LHCN-M2 (cell line): ENCODE results near the genes CDH13 and OSGIN1.

DNA sequence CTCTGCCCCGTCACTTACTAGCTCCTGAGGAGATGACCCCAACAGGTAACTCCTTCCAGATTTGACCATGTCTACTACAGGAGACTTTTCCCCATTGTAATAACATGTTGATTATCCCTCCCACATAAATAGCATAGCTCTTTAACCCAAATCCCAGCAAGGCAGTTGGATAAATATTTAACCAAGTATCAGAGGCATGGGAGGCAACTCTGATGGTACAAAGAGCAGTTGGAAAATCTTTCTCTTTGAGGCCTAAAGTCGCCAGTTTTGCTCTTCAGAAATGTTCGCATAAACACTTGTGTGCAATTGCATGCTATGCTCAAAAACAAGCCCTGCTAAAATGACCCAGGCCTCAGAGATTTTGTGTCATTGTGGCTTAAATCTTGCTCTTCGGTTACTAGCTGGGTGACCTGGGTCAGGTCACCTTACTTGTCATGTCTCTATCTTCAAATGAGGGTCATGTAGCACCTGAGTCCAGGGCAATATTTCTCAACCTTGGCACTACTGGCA lies 48.7 kb downstream of the HSD17B2 start:
- RAMPAGE, long total RNA, result no peak

- RAMPAGE, long total RNA, result no peak
Observed at GRCh38 chr16:82152585-82152865, 17.5 kb downstream of the MPHOSPH6 start.

DNA sequence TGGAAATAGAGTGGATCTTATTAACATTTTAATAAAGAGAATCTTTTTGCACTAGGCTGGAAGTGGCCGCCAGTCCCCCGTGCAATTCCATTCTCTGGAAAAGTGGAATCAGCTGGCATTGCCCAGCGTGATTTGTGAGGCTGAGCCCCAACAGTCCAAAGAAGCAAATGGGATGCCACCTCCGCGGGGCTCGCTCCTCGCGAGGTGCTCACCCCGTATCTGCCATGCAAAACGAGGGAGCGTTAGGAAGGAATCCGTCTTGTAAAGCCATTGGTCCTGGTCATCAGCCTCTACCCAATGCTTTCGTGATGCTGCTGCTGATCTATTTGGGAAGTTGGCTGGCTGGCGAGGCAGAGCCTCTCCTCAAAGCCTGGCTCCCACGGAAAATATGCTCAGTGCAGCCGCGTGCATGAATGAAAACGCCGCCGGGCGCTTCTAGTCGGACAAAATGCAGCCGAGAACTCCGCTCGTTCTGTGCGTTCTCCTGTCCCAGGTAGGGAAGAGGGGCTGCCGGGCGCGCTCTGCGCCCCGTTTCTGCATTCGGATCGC lies at the start of gene CDH13:
TSS of gene CDH13 (plus strand) at position 325 of the 549 bp plus-strand sequence.
- RAMPAGE, long total RNA, result no peak

DNA sequence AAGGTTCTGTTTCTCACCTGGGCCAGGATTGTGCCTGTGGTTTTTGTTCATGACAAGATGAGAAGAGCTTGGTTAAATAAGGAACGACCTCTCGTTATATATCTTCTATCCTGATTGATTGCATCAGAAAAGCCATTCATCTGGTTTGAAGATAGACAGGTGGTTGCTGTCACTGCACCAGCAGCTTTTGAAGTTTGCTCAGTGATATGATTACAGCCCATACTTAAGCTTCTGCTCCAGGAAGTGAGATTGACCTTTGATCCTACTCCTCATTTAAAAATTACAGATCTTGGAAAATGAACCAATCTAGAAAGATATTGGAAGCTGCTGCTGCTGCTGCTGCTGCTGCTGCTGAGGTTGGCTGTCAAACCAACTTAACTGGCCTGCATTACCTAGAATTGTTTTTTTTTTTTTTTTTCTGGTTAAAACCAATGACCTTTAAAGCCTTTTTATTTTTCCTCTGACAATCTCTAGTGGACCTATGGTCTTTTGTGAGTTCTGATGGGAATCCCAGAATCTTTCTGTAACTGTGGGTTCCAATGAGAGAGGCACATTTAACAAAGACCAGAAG lies 25.6 kb downstream of the CDH13 start:
- RAMPAGE, long total RNA, result no peak

DNA sequence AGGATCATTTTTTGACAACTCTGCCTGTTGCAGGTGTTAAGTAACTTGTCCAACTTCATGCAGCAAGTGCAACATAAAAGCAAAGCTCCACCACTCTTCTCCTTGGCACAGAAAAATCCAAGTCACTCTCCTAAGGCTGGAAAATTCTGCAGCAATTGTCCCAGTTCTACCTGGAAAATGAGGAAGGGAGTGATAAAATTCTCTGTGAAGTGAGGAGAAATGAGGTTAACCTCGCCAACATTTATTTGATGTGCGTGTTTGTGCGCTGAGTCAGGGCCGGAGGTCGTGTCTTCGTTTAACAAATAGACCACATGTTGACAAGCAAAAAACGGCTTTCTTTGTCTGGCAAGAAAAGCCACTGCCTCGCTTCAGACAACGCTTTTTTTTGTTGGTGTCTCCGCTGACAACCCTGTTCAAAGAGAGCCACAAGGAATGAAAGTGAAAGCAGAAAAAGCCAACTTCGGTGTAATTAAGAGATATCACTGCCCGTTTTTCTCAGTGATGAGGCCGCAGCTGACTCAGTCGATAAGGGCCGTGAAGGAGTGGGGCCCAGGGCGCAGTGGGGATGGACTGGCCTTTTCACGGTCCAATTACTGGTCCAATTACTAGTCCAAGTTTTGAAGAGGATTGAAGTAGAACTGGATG lies 510.5 kb downstream of the CDH13 start:
- RAMPAGE, long total RNA, result no peak

DNA sequence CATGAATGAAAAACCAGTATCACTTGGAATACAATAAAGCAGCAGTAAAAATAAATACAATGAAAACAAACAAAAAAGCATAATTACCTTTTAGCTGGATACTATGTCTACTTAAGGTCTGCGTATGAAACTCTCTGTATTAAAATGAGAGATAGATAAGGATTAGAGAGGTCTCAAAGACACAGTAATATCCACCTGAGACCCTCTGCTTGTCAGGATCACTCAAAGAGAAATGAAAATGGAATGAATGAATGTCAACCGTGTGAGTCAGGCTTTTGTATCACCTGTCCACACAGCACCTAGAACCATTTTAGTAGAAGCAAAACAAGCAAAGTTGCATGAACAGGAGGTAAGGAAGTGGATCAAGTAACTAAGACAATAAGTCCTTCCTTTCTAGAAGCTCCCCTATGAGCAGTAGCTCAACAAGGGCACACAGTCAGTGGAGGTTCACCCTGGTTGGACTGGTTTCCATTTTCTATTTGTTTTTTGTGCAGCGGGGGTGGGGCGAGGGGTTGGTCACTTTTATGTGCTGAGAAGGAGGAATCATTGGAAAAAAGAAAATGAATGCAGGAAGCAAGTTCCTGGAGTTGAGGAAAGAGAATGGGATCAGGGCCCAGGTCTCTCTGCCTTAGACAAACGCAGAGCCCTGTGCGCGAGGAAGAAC lies 4.1 kb upstream of the HSBP1 start:
- RAMPAGE, long total RNA, result no peak

GRCh38 chr16:83953005-83954014 lies at the start of gene OSGIN1:
Gene OSGIN1, plus strand, starts transcription at chr16:83953240.
- RAMPAGE, long total RNA, result no peak

- RAMPAGE, long total RNA, result no peak
Observed at GRCh38 chr16:84283183-84283962, 11.3 kb upstream of the WFDC1 start.

DNA sequence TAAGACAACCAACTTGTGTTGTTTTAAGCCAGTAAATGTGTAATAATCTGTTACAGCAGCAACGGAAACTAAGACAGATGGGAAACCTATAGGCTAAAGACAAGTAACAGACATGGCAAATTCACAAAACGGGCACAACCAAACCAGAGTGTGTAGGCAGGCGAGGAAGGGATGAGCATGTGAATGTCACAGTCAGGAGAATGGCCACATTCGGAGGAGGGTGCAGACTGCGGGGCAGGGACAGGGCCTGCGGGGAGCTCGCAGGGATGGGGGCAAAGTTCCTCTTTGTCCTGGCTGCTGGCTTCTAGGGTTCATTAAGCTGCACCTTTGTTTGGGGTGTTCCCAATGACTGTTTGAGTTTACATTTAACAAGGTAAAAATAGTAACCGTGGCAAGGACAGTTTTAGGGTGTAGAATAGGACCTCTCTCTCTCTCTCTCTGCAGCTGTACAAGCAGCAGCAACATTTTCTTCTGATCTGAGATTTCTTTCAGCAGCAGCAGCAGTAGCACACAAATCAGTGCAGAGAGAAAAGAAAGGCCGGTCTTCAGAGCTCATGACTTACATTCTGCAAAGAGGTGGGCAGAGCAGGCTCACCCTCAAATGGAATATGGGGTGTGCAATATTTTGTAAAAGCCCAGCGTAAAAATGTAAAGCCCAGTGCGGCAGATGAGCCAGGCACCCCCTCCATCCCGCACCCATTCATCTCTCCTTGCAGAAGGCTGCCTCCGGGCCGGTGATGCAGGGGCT lies 18.1 kb upstream of the ATP2C2 start:
- RAMPAGE, long total RNA, result no peak

GRCh38 chr16:84507209-84507811 lies 2.9 kb upstream of the MEAK7 start:
- RAMPAGE, long total RNA, result no peak

- RAMPAGE, long total RNA, result no peak
Observed at GRCh38 chr16:84535196-84536235, 31.1 kb upstream of the MEAK7 start.

DNA sequence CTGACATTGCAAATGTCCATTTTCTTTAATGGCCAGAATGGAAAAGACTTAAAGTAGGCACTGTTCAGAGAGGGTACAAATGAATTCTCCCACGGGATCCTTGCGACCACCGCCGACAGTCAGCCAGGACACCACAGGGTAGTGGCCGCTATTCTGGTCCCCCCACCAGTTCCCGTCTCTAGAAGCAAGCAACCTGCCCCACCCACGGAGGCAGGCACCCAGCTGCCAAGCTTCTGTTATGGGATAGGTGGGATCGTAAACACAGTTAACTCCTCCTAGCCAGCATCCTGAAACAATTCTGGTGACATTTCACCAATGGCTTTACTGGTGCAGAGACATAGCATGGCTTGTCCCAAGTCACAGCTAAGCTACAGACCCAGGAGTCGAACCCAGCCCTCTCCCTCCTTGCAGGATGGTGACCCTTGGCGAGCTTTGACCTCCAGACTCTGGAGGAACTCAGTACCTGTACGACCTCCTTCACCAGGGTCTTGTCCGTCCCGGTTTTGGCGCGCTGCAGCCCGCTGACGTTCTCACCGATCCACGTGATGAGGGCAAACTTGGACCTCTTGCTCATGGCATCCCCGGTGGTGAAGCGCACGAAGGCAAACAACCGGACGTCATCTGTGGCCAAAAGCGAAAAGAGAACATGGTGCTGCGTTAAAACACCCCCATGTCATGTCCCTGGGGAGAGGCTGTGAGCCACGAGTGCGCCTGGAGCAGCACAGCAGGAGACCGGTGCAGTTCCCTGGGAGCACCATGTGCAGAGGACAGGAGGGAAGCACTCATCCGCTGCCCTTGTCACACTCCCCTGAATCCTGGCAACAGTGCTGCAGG lies 28.0 kb downstream of the COTL1 start:
- RAMPAGE, long total RNA, result no peak

GRCh38 chr16:84614744-84616014 lies 2.7 kb downstream of the COTL1 start:
- RAMPAGE, long total RNA, result no peak

DNA sequence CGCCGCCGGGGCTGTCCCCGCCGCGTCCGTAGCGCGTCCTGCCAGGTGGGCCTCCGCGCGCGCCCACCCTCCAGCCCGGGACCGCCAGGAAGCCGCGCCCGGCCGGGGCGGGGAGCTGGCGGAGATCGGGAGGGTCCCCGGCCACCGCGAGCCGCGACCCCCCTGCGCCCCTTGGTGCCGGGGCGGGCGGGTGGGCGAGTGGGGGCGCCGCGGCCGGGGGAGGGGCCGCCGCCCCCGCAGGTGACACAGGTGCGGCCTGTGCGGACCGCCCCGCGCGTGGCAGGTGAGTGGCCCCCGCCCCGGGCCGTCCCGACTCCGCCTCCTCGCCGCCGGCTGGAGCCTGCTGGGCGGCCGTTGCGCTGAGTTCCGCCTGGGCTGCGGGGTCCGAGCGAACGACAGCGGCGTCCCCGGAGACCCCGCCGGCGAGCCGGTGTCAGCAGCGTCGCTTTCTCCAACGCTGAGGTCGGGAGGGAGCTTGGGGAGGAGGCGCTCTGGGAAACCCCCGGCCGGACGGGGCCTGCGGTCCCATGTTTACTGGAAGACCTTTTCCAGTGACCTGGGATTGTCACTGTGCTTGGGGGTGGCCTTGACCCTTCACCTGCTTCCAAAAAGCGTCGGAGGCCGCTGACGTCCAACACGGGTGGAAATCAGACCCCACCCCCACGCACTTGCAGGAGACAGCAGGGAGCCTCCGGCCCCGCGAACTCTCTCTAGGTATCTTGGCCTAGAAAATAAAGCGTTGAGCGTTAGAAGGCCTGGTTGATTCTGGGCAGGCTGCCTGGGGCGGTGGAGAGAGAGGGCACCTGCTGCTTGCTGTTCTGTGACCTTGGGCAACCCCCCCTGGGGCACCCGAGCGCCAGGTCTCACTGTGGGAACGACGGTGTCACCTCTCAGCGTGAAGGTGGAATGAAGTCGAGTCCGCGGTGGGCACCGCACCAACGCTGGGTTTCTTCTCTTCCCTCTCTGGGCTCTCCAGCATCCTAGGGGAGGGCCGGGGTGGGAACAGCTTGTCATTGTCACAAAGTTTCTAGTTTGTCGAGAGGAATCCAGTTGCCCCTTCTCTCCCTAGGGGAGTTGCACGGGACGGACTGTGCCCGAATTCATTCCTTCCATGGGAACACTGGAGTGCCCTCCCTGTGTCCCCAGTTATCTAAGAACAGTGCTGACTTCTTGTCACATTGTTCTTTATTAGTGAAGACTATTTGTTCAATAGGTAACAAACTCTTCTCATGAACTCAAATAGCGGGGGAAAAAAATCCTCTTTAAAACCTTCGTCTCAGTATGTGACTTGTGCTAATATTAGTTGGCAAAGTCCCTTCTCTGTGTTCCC lies 759 bp downstream of the KLHL36 start:
- RAMPAGE, long total RNA, result no peak

DNA sequence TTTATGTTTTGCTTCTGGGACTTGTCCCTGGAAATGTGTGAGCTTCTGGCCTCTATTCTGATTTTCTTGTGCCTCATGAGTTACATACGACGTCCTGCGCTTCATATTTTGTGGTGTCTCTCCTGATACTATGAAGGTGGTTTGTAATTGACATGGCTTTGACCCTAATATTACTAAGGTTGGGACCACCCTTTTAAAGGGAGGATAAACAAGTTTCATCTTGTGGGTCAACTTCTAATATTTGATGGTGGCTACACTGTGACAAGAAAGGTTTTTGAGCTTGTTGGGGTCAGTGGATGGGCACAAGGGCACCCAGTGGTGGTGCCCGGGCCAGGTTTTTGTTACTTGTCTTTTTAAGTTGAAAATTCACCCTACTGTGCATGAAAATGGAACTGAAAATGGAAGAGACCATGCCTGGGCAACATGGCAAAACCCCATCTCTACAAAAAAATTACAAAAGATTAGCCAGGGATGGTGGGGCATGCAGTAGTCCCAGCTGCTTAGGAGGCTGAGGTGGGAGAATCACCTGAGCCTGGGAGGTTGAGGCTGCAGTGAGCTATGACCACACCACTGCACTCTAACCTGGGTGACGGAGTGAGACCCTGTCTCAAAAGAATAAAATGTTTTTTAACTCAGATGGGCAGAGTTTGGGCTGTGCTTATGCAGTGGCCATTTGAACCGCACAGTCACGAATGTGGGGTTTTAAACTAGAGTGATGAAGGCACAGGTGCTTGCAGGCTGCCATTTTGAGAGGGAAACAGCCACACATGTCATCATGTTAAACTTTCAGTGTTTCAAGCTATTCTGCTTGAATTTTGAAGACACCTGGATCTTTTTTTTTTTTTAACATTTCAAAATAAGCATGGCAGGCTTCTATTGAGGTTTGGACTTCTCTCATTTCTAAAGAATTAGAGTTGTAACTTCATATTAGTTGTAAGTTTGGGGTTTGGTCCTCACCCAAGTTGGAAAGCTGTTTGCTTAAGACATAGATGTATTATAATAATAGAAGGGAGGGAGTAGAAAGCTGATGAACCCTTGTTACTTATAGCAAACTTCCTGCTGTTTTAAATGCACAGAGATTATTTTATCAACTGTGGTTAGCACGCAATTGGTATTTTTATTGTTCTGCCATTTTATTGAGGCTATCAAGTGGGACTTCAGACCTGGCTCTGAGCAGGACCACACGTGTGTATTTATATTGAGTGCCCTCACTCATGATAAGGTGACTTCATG lies 16.5 kb downstream of the KLHL36 start:
- RAMPAGE, long total RNA, result no peak

- RAMPAGE, long total RNA, result no peak
Observed at GRCh38 chr16:84737630-84738300, 38.0 kb downstream of the USP10 start.

- RAMPAGE, long total RNA, result no peak
Observed at GRCh38 chr16:84763808-84764556, 55.8 kb upstream of the CRISPLD2 start.

- RAMPAGE, long total RNA, result no peak
Observed at GRCh38 chr16:84846626-84847312, 27.0 kb downstream of the CRISPLD2 start.

DNA sequence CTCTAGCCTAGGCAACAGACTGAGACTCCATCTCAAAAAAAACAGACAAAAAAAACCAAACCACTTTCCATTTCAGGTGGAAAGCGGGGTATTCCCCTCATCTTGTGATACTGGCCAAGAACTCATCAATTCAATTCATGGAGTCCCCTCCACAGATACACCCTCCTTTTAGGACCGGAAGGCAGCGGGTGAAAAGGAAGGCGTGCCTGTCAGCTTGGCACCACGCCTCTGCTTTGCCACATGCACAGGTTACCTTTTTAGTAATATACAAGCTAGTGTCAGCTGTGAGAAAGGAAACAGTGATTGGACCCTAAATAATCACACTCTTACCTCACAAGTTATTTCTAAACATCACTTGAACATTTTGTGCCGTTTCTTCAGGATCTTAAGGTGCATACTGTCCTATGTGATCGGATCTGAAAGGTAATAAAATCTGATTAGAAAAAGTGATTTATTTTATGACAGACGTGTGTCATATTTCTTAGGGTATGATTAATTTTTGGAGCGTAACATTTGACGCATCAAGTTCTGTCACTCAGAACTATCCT lies 15.7 kb downstream of the ZDHHC7 start:
- RAMPAGE, long total RNA, result no peak

DNA sequence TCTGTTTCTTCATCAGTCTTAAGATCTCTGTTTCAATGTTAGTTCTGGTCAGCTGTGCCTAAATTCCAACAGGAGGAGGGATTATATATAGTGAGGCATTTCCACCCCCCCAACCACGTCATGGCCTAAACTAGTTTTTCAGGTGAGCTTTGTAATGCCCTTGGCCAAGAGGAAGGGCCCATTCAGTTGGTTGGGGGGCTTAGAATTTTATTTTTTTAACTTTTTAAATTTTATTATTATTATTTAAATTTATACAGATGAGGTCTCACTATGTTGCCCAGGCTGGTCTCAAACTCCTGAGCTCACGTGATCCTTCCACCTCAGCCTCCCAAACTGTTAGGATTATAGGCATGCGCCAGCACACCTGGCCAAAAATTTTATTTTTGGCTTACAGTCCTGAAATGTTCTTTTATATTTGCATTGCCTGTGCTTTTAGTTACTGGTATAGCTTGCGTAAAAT lies 4.6 kb upstream of the ZDHHC7 start:
- RAMPAGE, long total RNA, result no peak